Metastatic Lung Carcinoma in the Adrenal Gland (tissue), 1 donor: ENCODE measurements around the gene RDH16.

DNA sequence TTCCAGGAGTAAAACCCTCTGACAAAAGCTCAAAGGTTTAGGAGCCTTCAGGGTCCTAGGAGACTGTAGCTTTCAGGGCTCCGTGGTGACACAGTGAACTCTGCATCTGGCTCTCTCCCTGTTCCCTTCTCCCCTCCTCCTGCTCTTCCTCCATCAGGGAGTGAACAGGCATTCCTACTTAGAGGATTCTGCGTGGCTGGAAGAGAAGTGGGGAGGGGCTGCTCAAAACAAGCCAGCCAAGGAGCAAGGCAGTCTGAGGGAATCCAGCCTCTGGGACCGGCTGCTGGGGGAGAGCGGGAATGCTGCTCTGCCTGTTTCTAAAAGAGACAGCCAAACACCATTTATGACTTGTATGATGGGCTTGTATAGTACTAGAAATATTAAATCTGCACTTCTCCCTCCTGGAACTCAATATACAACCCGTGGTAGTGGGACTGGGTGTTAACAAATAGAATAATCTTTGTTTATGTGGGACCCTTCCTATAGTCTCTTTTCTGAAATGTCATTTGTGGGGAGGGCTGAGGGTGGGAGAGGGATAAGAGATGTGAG, 49.6 kb downstream of the RBMS2 start:
- PRO-cap = no peak

- PRO-cap = no peak
Observed at GRCh38 chr12:56609665-56610282, 20.4 kb downstream of the BAZ2A start.

- PRO-cap = no peak
Observed at GRCh38 chr12:56635821-56636277, 5.7 kb upstream of the BAZ2A start.

DNA sequence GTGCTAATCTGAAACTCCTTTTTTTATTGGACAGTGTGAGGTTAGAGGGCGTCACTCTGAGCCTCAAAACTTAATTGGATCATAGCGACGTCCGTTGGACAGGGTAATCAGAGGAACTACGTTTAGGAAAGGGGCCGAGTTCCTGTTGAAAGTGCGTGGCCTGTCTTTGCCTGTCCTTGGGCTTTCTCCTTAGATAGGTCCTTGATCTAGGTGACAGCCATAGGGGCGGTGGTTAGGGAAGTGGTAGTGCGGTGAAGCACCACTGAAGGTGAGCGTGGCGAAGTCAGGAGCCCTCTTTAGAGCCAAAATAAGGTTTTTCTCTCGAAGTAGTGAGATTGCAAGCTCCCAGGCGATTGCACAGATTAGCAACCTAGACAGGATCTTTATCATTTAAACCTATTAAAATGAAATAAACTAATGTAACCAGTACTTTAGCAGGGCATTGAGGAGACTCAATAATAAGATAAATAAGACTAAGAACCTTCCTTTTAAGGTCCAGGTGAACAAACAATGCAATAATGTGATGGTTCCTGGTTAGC, 427 bp upstream of the ATP5F1B start:
- PRO-cap = bidirectional peak, plus-strand start at position 137 of the sequence, minus-strand start outside the sequence

DNA sequence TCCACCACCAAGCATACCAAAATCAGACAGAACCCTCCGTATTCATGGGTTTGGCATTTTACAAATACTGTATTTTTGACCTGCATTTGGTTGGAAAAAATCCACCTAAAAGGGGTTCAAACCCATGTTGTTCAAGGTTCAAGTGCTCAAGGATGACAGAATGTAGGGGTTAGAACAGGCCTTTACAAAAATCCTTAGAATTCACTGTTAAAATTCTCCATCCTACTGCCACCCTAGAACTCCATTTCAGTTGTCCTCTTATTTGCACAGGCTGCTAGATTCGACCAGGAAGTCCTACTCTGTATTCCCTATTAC, 15.1 kb upstream of the ATP5F1B start:
- PRO-cap = no peak

DNA sequence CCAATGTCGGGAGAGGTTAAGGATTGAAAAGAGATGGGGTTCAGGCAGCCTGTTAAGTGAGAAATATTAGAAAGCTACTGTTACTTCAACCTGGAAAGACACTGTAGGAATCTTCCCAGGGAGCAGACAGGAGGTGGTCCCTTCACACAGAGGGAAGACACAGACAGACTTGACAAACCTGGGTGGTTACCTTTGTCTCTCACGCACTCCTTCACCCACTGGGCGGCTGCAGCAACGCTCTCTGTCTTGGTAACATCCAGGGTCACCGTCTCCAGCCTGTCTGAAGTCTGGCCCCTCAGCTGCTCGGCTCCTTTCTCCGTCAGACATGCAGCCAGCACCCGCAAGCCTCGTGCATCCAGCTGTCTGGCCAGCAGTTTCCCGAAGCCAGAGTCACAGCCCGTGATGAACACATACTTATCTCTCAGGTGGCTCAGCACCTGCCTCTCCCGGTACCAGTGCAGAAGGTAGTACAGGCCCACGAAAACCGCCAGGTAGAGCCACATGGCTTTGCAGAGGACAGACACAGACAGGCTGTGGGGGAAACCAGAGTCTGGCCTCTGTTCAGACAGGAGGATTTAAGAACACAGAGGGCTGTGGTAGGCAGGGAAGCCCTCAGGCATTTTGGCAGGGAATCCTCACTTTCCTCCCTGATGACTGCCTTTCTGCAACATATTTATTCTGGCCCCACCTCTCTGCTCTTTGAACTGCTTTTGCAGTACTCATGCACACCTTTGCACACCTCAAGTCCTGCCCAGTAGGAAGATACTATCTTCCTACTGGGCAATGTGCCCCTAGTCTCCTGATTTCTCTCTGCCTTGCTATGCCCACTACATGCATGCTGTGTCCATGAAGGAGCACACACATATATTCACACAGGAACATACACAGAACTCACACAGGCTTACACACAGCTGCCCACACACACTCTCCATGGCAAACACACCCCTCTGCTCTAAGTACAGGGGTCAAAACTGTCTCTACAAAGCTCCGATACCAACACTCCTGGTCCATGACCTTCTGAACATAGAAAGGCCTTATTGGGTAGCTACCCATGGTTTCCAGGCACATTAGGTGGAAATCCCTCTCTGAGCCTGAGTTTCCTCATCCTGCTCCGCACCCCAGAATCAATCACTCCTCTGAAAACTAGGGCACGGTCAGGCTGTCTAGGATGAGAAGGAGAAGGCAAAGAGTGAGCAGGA, at the start of gene RDH16:
RDH16 (minus strand) TSS at position 649 of the 1,199 bp plus-strand sequence.
- PRO-cap = no peak

GRCh38 chr12:56987475-56987942, 6.8 kb upstream of the GPR182 start:
- PRO-cap = no peak

GRCh38 chr12:56996967-56997531, 2.8 kb downstream of the GPR182 start:
- PRO-cap = no peak

GRCh38 chr12:57042996-57043506, 6.9 kb downstream of the MYO1A start:
- PRO-cap = no peak

DNA sequence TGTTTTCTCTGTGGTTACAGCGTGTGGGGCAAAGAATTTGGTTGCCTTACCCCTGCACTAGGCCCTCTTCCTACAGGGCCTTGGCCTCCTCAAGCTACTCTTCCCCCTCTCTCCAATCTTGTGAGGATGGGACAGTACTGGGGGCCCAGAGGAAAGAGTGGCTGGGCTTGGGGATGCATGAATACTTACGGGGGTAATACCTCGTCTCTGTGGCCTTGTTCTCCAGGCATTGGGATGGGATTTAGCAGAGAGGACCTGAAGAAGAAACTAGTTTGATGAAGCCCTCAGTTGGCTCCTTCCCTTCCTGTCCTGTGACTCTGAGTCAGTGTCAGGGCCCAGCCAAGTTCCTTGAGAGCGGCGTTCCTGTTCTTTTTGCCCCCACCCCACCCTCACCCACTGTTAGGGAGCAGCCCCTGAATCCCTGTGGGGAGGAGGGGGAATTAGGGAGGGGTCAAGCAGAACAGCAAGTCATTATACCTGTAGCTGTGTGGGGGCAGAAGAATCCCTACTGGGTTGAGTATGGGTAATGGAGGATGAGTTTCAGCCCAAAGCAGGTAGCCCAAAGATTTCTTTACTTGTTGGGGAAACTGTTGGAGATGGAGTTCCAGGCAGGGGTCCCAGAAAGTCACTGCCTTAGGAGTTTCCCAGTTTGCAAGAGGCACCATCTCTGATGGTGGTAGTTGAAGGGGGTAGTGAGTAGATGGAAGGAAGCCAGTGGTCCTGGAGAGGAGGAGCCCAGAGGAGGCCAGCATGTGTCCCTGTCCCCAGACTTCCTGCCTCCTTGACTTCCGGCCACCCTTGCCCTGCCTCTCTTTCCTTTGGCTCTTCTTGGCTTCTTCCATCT, 24.5 kb downstream of the LRP1 start:
- PRO-cap = no peak

GRCh38 chr12:57205986-57206256, 10.7 kb upstream of the NXPH4 start:
- PRO-cap = no peak

- PRO-cap = no peak
Observed at GRCh38 chr12:57207935-57208326, 8.7 kb upstream of the NXPH4 start.

DNA sequence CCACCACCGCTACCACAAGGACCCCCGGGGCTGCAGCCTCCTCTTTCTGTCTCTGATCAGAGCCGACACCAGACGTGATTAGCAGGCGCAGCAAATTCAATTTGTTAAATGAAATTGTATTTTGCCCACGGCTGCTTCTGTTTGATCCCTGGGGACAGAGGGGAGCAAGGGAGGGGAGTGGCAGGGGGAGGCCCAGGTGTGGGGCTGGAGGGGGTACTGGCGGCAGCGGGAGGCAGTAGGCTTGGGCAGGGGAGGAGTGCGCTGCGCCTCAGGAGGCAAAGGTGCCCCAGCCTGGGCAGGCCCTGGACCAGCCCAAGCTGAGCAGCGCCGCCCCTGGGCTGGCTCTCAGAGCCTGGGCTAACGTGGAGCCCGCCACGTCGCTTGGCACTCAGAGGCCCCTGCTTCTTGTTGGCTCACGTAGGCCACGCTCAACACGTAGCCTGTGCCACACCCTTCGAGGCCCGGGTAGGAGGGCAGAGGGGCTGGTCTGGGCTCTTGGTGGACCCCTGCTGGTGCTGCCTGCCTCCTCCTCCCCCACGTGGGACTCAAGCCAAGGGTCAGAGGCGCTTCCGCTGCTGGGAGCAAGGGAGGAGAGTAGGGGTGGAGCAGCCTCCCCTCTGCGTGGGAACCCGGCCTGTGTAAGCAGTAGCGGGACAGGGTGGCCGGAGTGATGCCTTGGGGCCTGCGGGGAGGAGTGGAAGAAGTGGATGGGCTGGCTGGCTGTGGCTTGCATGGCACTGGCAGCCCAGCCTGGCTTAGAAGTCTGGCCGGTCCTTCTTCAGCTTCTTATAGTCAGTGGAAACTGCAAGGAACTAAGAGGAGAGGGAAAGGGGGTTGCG, 1.9 kb downstream of the NDUFA4L2 start:
- PRO-cap = no peak

DNA sequence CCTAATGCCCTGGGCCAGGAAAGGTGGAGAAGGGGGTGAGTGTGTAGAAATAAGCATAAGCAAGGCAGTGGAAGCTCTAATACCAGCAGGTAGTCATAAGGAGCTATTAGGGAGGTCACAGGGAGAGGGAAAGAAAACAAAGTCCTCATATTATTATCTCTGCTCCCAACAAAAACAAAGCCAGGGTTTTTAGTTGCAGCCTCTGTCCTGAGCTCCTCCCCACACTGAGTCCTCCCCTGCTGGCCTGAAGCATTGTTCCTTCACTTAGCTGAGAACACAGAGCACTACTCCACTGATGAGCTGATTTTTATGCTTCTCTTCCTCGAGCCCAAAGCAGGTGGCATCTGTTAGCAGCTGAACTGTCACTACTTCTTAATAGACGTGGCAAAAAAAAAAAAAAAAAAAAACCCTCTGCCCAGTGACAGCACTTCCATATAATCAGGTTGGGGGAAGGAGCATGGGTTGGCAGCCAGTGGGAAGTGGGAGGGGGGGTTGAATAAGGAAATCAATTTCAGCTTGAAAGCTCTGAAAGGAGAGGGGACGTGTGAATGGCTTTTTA, 10.5 kb upstream of the STAC3 start:
- PRO-cap = no peak

DNA sequence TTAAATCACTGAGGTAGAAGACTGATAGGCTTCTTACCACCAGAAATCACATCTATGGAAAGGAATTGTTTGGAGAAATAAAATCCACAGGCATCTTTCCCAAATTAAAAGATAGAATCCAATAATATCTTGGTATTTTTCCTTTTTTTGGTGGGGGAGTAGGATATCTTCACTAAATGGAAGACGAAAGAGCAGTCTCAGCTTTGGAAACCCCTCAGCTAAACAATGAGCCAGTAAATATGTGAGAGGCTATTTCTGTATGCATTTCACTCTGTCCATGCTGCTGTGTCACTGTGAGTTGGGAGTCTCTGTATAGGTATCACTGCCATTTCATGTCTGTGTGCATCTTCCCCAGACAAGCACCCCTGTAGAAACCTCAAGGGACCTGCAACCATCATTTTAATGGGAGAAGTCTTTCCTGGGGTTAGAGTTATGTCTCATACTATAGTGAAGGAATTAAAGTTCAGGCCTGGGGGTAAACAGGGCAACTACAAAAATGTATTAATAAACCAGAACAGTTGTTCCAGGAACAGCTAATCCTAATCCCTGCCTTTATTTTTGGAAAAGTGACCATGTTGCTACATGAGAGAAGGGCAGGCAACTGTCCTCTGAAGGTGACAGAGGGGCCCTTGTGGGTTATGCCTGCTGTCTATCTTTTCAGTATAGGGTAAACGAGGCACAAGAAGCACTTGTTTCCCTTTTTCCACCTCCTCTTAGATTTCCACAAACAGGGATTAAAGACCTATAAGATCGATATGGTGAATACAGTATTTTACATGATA, 11.3 kb upstream of the STAC3 start:
- PRO-cap = no peak

- PRO-cap = no peak
Observed at GRCh38 chr12:57419743-57420407, 11.0 kb downstream of the R3HDM2 start.

DNA sequence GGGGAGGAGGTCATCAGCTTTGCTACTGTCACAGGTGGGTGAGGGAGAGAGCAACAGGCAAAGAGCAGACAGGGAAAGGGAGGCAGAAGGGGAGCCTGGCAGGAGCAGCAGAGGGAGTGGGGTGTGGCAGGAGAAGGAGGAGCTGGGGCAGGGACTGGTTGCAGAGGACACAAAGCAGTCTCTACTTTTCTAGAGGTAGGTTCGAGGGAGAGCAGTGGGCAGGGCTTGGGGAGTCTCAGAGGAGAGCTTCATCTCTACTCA, 624 bp downstream of the INHBE start:
- PRO-cap = no peak

DNA sequence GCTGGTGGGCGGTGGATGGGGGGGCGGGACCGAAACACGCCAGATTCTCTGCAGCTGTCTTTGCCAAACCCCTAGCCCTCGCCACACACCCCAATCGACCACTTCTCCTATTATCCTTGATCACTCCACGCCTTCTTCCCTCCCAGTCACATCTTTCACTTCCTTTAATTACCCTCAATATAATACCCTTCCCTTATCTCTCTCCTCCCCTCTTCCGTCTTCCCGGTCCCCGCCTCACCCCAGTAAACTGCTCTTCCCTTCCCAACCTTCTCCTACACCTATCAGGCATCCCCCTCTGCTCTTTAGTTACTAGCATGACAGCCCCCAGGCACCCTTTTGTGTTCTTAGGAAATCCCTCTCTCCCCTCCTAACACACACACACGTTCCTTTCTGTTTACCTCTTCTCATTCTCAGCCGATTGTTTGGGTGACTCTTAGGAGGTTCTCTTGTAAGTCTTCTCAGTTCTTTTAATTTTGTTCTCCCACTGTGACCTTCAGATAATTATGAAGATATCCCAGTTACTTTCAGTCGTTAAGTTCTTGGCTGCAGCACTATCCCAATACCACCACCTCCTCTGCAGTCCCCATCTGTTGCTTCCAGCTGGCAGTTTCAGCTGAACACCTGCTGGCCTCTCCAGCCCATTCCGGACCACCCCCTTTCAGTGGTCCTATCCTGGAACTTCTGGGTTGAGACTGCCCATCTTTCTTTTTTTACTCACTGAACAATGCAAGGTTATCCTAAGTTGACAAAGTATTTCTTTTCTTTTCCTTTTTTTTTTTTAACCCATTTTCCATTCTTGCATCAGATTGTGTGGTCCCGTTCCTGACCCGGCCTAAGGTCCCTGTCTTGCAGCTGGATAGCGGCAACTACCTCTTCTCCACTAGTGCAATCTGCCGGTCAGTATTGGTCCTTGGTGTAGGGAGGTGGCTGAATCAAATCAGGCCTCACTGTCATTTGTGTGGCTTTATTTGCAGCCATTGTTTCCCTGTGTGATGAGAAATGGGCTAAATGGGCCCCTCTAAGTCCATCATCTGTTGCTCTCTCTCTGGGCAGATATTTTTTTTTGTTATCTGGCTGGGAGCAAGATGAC, 691 bp downstream of the MARS1 start:
- PRO-cap = no peak

GRCh38 chr12:57536027-57536826, 10.8 kb downstream of the DCTN2 start:
- PRO-cap = no peak

GRCh38 chr12:57575916-57576452, 15.0 kb upstream of the PIP4K2C start:
- PRO-cap = no peak